H4 (cell line): ENCODE measurements around a stretch of chr16.

DNA sequence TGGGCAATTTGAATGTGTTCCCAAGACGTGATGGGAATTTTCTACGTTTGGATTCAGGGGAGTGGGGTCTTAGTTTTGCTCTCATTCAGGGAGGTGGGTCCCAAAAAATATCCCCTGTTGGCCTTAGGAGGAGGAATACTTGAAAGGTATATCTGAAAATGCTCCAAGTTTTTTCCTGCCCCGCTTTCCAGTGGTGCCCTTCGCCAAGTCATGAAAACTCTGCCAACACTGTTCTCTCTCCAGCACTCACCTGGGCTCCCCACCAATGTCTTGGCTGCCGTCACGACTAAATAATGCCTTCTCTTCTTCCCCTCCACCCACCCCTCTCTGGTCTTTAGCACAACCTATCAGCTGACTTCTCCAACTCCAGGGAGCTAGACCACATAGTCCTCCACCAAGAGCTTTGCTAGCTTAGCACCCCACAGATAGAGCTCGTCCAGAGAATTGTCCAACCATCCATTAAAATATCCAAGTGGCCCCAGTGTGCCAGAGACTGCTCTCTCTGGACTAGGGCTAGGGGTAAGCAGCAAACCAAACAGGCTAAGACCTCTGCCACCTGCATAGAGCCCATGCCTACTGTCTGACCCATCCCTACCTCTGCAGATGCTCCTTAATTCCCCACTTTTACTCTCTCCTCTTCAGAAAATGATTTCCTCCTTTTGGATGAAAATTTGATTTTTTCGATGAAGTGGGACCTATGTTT is 30.5 kb downstream of the ZFHX3 start:
- RAMPAGE, long total RNA: no peak

- RAMPAGE, long total RNA: no peak
Observed at GRCh38 chr16:73048357-73049492, 797 bp upstream of the ZFHX3 start.

DNA sequence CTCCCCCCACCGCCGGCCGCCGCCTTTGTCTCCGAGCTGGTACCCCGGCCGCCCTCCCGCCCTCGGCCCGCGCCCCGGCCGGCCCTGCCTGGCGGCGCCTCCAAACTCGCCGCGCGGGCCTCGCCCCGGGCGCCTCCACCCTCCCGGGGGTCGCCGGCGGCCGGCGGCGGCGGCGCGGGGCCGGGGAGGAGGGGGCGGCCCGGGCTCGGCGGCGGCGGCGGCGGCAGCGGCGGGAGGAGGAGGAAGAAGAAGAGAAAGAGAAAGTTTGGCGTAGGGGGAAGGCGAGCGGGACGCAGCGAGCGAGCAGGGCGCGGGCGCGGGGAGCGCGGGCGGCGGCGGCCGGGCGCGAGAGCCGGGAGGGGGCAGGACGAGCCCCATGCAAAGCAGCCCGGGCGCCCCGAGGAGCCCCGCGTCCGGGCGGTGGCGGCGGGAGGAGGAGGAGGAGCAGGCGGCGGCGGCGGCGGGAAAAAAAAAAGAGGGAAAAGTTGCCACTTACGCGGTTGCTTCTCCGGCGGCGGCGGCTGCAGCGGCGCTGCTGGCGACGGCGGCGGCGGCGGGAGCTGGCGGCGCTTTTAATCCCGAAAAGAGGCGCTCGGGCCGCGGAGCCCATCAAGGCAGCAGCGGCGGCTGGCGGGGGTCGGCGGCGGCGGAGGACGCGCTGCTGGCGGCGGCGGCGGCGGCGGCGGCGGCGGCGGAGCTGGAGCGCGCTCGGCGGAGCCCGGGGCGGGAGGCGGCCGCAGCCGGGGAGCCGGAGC is 10.3 kb upstream of the ZFHX3 start:
- RAMPAGE, long total RNA: no peak

DNA sequence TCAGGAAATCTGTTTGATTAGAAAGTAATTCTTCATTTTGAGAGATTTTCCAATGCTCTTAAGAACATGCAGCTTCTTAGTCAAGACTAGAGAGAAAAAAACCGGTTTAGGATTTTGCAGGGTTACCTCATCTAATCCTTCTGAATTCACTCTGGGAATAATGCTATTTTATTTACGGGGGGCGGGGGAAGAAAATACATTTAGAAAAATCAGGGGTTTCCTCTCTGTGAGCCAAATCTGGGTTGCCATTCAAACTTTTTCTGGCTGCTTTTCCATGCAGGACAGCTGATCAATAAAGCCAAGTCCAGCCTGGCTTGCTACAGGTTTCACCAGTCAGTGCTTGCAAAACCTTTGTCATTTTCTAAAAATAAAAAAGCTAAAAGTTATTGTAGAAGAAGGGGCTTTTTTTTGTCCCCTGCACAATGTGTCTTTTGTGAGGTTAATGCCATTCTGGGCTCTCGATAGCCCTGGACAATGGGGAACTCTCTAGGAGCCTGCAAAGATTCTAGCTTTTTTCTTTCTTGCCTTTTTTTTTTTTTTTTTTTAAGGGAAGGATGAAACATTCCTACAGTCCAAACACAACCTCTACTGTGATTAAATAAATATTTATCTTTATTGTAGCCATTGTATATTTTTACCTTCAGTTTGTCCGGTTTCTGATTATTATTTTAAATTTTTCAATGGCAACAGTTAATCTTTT is 13.1 kb upstream of the ZFHX3 start:
- RAMPAGE, long total RNA: no peak

GRCh38 chr16:73093418-73093735 is 45.4 kb upstream of the ZFHX3 start:
- RAMPAGE, long total RNA: no peak

- RAMPAGE, long total RNA: no peak
Observed at GRCh38 chr16:73093736-73094042, 45.8 kb upstream of the ZFHX3 start.

GRCh38 chr16:73122629-73123524 is 74.9 kb upstream of the ZFHX3 start:
- RAMPAGE, long total RNA: no peak

GRCh38 chr16:73183336-73184104 is 135.6 kb upstream of the ZFHX3 start:
- RAMPAGE, long total RNA: no peak

GRCh38 chr16:73192317-73193069 is 144.6 kb upstream of the ZFHX3 start:
- RAMPAGE, long total RNA: no peak

DNA sequence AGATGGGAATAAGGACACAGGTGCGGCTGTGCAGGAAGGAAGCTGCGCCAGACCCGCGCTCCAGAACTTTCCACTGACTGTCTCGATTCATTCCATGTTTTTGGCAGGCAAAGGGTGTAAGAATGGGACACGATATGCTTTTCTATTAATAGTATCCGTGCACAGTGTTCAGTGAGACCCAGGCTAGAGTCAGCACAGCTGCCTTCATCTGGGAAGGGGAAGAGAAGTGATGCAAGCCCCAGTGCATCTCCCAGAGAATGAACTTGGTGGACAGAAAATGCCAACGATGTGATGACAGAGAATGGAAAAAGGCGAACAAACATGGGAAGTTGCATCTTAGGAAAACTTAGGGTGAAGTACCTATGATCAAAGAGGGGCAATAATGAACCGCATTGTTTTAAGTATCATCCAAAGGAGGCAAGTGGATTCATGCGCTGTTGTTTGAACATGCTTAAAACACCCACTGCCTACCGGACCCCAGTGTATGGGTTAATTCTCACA is 407.4 kb upstream of the PSMD7 start:
- RAMPAGE, long total RNA: no peak

DNA sequence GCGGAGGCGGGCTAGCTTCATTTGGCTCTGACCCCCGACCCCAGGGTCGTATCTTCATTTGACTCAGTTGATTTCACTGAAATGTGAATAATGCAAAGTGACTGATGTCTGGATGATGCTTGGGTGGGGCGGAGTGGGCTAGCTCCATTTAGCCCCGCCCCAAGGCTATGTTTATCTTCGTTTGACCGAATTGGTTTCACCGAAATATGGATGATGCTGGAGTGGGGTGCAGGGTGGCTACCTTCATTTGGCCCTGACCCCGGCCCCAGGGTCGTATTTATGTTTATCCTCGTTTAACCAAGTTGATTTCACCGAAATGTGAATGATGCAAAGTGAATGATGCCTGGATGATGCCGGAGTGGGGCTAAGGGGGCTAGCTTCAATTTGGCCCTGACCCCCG is 794 bp downstream of the PSMD7 start:
- RAMPAGE, long total RNA: no peak

- RAMPAGE, long total RNA: no peak
Observed at GRCh38 chr16:74306953-74307878, 10.6 kb downstream of the PSMD7 start.

GRCh38 chr16:74709427-74710078 is 8.9 kb upstream of the MLKL start:
- RAMPAGE, long total RNA: no peak

DNA sequence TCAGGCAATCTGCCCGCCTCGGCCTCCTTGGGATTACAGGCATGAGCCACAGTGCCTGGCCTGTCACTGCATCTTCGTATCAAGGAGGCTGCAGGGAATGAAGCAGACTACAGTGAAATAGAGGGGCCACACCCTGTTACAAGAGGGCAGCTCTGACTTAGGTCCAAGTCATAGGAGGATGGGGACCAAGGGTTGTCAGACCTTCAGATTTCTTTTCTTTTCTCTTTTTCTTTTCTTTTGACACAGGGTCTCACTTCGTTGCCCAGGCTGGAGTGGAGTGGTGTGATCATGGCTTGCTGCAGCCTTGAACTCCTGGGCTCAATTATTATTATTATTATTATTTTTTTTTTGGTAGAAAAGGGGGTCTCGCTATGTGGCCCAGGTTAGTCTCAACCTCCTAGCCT is 28.6 kb downstream of the FA2H start:
- RAMPAGE, long total RNA: no peak

GRCh38 chr16:74903772-74904326 is 81.1 kb downstream of the WDR59 start:
- RAMPAGE, long total RNA: no peak

- RAMPAGE, long total RNA: no peak
Observed at GRCh38 chr16:75342223-75342654, 90.8 kb upstream of the BCAR1 start.

DNA sequence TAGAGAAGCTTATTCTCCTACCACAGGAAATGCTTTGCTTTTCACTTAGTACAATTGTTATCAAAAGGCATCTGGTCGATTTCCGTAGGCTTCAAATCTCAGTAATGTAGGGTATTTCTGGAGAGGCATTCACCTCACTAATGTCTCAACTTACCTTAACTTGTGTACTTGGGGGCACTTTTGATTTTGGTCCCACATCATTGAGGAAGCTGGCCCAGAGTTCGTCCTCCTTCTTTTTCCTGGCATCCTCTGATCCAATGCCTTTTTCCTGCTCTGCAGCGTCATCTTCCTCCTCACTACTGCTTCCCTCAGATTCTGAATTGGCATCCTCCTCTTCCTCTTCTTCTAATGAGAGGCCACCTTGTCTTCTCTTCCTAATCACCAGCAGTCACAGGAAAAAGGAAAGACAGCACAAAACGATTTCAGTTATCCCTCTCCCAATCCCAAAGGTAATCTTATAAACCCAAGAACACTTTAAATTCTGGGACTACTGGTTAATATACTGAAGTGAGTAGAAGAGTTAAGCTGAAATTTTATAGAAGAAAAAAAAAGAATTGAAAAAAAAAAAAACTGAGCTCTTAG is 20.8 kb downstream of the CFDP1 start:
- RAMPAGE, long total RNA: no peak

DNA sequence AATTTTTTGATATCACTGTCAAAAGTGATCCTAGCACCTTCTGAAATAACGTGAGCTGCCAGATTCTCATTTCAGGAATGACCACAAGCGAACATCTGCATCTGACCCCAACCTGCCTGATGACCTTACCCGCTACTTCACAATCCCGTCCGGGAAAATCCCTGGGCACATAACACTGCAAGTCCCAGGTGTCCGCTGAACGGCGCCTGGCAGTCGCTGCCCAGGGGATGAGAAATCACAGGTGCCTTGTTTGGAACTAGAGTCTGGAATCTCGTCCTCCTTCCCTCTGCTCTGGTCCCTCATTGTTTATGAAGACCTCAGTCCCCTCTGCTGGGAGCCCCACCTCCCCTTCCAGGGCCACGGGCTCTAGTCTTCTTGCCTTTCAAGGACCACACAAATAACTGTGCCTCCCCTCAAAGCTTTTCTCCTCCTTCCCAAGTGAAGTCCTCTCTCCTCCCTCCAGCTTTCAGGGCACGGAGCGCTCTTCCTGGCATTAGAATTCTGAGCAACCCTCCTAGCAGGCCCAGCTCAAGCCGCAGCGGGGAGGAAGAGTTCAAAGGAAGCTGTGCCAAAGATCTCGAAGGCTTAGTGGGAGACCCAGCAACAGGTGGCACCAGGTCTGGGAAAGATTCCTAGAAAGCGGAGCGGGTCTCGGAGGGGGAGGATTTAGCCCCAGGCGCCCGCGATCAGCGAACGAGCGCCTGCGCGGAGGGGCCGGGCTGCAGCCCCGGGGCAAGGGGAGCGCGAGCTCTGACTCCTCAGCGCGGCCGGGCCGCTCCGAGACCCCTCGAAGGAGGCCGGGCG is 996 bp downstream of the TMEM170A start:
- RAMPAGE, long total RNA: no peak

DNA sequence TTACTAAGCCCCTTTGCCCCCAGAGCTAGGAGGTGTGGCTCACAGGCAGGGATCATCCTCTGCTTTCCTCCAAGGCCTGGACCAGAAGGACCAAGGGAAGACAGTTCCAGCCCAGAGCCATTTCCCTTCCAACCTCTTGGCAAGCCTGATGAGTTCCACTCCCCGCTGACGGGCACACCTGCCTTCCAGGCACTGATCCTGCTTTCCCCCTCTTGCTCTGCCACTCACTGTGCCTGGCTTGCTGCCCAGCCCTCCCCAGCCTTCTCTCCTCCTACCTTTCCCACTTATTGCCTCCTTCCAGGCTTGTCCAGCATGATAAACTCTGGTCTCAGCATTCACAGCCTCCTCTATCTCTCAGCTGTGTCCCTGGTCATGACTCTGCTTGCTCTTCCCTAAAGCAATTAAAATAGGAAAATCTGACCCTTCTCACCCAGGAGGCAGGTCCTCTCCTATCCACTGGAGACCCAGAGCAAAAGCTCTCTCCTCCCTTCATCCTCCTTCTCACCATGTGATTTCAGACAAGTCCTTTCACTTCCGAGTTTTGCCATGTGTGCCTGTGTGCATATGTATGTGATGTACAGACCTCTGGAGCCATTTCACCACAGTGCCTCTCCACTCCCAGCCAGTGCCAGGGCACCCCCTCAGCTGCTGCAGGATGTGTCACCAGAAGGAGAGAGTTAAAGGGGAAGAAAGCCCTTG is 13.3 kb upstream of the TMEM170A start:
- RAMPAGE, long total RNA: no peak

DNA sequence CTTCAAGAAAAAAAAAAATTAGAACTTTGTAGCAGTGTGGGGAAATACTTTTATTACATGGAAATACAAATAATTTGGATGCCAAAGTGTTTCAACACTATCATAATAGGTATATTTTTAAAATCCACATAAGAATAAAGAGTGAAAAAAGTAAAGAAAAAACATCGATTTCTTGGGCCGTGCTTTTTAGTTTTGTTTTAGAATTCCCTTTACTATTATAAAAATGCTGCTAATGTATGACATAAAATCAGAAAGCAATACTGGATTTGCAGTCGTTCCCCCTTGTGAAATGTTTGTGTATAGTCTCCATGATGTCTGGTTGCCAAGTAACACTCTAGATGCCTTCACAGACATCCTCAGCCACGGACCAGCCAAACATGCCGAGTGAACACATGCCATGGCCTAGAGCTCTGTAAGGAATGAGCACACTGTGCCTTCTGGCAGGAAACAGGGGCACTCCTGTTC is 6.5 kb upstream of the CHST6 start:
- RAMPAGE, long total RNA: no peak